ENCODE measurements around a stretch of chr10.

DNA sequence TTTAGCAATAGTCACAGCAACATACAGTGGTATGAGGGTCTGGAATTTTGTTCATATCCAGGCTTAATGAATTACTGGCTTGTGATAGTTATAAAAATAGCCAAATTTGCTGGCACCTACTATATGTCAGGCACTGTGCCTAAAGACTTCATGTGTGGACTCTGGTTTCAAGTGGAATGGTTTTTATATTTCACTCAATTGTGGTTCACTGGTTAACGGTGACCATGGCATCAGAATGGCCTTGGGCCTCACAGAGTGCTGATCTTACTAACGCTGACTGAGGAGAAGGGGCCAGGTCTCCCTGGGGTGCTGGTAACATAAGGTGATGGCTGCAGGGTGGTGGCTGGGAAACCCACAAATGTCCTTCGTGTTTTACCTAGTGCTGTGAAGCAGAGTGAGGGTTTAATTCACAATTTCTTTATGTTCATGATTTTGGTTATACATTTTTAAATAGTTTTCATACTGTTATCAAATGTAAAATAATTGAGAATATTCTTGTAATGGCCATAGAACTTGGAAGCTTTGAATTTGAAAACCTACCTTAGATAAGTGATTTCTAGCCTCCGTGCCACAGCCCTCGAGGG is 55.9 kb downstream of the CELF2 start:
- PRO-cap, 5 experiments, result no peak in any of the 5 experiments
- RAMPAGE, long total RNA, 2 experiments, result no peak in any of the 2 experiments
- RRBS, result no CpG with 5 or more reads among the region's 5 CpGs

GRCh38 chr10:11166777-11167810 is 149.4 kb downstream of the CELF2 start:
- PRO-cap, 5 experiments, result no peak in any of the 5 experiments
- RAMPAGE, long total RNA, 2 experiments, result no peak in any of the 2 experiments
- RRBS, result no CpG with 5 or more reads among the region's 12 CpGs

DNA sequence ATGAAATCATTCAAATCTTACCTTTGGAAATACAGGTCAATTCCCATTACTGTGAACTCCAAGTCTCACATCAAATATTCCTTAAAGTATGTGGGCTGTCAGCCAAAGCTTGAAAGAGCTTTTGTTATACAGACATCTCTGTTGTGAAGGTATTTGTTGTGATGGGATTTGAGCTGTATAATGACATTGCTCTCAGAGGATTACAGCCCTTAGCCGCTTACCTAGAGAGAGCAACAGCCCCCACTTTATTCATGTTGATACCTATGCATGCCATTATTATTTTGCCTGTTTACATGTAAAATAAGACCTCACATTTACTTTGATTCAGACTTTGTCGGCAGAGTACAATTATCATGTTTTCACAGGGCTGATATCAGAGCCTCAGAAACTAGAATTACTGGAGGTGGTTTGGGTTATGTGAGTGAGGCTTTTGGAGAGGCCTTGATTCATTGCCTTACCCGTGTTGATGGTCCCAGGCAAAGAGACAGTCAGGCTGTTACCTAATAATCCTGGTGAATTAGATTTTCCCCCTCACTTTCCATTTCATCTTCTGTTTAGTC is 150.6 kb downstream of the CELF2 start:
- PRO-cap, 5 experiments, result no peak in any of the 5 experiments
- RAMPAGE, long total RNA, 2 experiments, result no peak in any of the 2 experiments
- RRBS, result no CpG with 5 or more reads among the region's 3 CpGs

DNA sequence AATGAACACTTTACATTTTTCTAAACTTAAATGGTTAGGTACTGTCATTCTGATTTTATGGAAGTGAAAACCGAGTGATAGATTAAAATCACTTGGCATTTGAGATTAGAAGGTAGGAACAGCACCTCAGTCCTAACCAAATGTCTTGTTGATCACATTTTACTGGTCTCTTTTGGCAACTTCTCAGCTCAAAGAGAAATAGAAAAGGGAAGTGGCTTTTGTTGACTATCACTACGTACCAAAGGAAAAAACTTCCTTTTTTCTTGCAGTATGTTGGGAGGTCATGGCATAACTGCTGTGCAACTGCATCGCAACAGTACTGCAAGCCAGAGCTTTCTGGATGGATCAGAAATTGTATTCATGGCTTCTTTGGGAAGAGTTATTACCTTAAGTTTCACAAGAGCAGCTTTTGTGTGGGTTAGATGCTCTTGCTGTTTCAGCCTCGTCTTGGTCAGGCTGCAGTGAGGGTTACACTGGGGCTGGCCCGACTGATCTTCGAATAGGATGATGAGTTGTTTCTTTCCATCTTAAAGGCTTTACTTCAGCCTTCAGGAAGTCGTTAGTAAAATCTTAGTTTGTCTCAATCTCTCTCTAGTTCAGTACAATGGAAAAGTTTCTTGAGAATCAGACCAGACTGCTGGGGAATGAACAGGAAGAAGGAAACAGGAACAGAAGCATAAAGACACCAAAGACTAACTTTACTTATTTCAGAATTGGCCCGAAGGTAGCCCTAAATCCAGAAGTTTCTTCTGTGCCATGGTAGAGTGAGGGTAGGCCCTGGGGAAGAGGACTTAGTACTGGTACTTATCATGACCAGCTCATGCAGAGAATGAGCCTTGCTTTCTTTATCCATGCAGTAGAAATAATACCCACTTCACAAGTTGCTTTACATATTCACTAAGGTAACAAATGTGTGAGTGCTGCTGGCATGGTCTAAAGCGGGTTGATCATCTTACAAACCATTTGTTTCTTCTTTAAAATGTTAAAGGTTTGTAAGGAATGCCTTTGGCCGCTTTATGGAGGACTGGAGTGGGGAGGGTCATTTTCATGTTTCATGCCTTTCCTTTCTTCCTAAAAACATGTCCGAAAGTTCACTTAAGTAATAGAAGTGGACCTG is 153.6 kb downstream of the CELF2 start:
- PRO-cap, 5 experiments, result peak in 5 of 5 experiments; most common plus-strand start position 289 of the sequence (in 1); most common minus-strand start position 147 of the sequence (in 4)
- RAMPAGE, long total RNA, 2 experiments, result no peak in any of the 2 experiments
- RRBS, result no CpG with 5 or more reads among the region's 11 CpGs

DNA sequence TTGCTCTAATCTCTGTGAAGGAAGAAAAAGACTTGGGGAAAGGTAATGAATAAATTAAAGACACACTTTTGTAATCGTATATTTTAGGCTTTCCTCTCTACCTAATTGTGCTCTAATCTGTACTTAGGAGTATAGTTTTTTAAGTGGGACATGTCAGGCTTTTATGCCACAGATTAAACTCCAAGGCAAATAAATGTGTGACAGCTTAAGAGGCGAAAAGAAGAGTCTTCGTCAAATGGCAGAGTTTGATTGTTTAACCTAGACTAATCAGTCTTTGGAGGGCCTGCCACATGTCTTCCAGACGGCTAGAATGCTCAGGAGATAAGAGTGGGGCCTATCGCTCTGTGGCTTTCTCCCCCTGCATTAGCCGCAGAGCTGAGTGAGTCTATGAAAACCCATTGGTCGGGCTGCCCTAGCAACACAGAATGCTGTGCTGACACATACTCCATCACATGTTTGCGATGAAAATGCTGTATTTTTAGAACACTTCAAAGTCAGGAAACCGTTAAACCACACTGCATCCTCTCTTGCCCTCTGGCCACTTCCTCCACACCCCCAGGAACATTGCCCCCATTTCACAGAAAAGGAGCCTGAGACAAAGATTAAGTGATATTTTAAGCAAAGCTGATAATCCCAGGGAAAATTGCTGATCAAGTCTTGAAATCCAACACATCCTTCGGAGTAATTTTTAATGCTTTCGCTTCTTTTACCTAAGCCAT is 160.9 kb downstream of the CELF2 start:
- PRO-cap, 5 experiments, result peak in 2 of 5 experiments; most common minus-strand start position 365 of the sequence (in 2)
- RAMPAGE, long total RNA, 2 experiments, result no peak in any of the 2 experiments
- RRBS, result no CpG with 5 or more reads among the region's 11 CpGs

GRCh38 chr10:11190786-11191199 is 173.1 kb downstream of the CELF2 start:
- PRO-cap, 5 experiments, result no peak in any of the 5 experiments
- RAMPAGE, long total RNA, 2 experiments, result no peak in any of the 2 experiments

GRCh38 chr10:11282907-11283499 is 265.3 kb downstream of the CELF2 start:
- PRO-cap, 5 experiments, result no peak in any of the 5 experiments
- RAMPAGE, long total RNA, 2 experiments, result no peak in any of the 2 experiments
- RRBS, result no CpG with 5 or more reads among the region's 5 CpGs

DNA sequence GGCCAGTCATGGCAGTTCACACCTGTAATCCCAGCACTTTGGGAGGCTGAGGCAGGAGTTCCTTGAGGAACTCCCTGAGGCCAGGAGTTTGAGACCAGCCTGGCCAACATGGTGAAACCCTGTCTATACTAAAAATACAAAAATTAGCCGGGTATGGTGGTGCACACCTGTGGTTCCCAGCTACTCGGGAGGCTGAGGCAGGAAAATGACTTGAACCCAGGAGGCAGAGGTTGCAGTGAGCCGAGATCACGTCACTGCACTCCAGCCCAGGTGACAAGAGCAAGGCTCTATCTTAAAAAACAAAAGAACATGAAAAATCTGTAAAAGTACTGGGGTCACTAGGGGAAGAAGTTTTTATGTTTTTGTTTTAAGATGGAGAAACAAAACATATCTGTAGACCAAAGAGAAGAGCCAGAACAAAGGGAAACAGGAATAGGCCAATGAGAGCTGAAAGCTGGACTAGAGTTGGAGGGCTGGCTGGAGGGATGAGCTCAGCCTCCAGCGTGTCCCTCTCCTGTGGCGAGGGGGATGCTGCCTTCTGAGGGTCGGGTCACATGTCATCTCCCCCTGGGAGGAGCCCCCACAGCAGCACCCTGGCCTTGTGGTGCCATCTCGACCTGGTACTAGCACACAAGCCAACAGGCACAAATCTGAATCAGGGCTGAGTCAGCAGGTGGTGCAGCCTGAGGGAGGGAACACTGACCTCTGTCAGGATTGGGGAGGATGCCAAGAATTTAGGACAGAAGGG is 280.2 kb downstream of the CELF2 start:
- PRO-cap, 5 experiments, result no peak in any of the 5 experiments
- RAMPAGE, long total RNA, 2 experiments, result no peak in any of the 2 experiments
- RRBS, result no CpG with 5 or more reads among the region's 8 CpGs

DNA sequence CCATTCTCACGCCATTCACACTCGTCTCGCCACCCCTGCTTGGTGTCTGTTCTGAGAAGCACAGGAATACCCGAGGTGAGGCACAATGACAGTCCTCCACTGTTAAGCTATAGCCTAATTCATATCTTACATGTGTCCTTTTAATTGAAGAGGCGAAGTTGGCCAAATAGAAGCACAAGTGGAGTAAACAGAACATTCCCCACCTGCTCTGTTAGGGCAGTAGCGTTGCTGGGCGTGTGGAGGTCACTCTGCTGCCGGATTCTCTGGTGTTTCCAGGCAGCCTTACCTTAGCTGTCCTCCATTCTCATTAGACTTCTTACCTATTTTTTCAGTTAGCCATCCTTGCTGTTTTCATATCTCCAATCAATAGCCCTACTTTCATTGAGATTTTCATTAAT is 291.8 kb downstream of the USP6NL start:
- PRO-cap, 5 experiments, result no peak in any of the 5 experiments
- RAMPAGE, long total RNA, 2 experiments, result no peak in any of the 2 experiments
- RRBS, result no CpG with 5 or more reads among the region's 8 CpGs

DNA sequence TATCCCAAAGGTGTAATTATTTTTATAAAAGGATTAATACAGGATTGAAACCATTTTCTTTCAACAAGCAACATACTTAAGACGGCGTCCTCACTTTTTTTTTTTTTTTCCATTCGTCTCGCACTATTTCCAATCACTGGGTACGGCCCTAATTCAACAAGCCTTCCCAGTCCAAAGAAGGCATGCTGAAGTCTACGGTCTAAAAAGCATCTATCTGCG is 1.0 kb downstream of the USP6NL start:
- PRO-cap, 5 experiments, result no peak in any of the 5 experiments
- RAMPAGE, long total RNA, 2 experiments, result no peak in any of the 2 experiments
- RRBS, result no CpG with 5 or more reads among the region's 7 CpGs

DNA sequence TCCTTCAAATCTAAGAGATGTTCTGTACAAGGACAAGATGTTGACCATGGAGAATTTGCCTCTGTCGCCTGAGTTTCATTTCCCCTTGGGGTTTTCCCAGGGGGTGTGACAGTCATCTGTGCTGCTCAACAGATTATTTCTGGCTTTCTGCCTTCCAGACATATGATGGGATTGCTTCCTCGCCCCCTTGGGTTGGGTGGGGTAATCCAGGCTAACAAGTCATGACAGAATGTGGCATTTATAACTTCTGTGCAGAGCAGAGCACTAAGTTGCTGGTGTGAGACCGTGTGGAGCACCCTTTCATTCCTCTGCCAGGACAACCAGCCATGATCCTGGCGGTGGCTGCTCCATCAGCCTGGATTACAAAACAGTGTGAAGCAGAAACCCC is 13.6 kb upstream of the USP6NL start:
- PRO-cap, 5 experiments, result peak in 3 of 5 experiments; most common plus-strand start position 267 of the sequence (in 3)
- RAMPAGE, long total RNA, 2 experiments, result no peak in any of the 2 experiments
- RRBS, result no CpG with 5 or more reads among the region's 4 CpGs

- PRO-cap, 5 experiments, result peak in 2 of 5 experiments; most common plus-strand start chr10:11649685 (in 2)
- RAMPAGE, long total RNA, 2 experiments, result no peak in any of the 2 experiments
Observed at GRCh38 chr10:11649561-11649761, 38.0 kb upstream of the USP6NL start.

DNA sequence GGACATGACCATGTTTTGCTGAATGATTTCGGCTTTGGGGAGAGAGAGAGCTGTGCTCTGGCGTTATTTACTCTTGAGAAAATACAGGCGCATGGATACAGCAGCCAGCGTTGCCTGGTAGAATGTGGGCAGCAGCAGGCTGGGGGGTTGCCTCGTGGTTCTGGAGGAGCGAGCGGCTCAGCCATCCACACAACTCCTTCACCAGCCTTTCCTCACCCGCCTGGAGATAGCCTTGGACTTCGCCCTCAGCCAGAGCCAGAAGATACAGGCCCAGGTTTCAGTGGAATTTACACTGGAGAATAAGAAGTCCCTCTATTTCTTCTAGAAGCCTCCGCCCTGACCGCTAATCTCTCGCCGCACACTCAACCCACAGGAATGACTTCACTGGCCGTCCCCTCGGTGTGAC is 52.3 kb upstream of the ECHDC3 start:
- PRO-cap, 5 experiments, result no peak in any of the 5 experiments
- RAMPAGE, long total RNA, 2 experiments, result no peak in any of the 2 experiments
- RRBS, result no CpG with 5 or more reads among the region's 15 CpGs

GRCh38 chr10:11737205-11738141 is 4.7 kb upstream of the ECHDC3 start:
- PRO-cap, 5 experiments, result no peak in any of the 5 experiments
- RAMPAGE, long total RNA, 2 experiments, result no peak in any of the 2 experiments
- RRBS, result no CpG with 5 or more reads among the region's 30 CpGs

DNA sequence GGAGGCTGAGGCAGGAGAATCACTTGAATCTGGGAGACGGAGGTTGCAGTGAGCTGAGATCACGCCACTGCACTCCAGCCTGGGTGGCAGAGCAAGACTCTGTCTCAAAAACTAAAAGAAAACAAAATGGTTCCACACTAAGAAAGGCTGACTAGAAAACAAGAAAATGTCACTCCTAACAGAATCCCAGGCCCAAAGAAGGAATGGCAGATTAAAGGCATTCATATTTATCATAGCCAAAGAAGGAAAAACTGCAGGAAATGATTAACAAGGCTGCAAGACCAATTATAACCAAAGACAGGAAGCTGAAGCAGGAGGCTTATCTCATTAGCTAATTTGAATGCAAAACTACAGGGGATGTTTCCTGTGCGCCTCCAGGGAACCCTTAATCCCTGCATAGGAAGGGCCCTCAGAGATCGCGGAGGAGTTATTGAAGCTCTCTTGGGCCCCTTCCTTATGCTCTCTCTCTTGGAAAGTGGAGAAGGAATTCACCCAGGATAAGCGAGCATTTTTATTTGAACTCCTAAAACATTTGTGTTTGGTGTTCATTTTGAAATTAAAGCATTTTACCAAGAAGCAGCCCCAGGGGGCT is 24.3 kb upstream of the PROSER2 start:
- PRO-cap, 5 experiments, result no peak in any of the 5 experiments
- RAMPAGE, long total RNA, 2 experiments, result no peak in any of the 2 experiments
- RRBS, result no CpG with 5 or more reads among the region's 6 CpGs

- PRO-cap, 5 experiments, result no peak in any of the 5 experiments
- RAMPAGE, long total RNA, 2 experiments, result no peak in any of the 2 experiments
- RRBS, result no CpG with 5 or more reads among the region's 14 CpGs
Observed at GRCh38 chr10:11875219-11875728, 52.1 kb downstream of the PROSER2 start.

- PRO-cap, 5 experiments, result peak in 3 of 5 experiments; most common plus-strand start chr10:12041900 (in 2)
- RAMPAGE, long total RNA, 2 experiments, result no peak in any of the 2 experiments
- RRBS, result no CpG with 5 or more reads among the region's 12 CpGs
Observed at GRCh38 chr10:12041574-12042063, 990 bp downstream of the UPF2 start.

GRCh38 chr10:12191719-12192162 is 4.0 kb downstream of the NUDT5 start:
- PRO-cap, 5 experiments, result peak in 1 of 5 experiments; most common plus-strand start chr10:12191941 (in 1)
- RAMPAGE, long total RNA, 2 experiments, result no peak in any of the 2 experiments
- RRBS, result no CpG with 5 or more reads among the region's 3 CpGs

GRCh38 chr10:12194916-12195113 is 876 bp downstream of the NUDT5 start:
- PRO-cap, 5 experiments, result peak in 4 of 5 experiments; most common minus-strand start chr10:12195052 (in 4)
- RAMPAGE, long total RNA, 2 experiments, result no peak in any of the 2 experiments
- RRBS, result no CpG with 5 or more reads among the region's 13 CpGs

- PRO-cap, 5 experiments, result peak in 1 of 5 experiments; most common minus-strand start chr10:12348290 (in 1)
- RAMPAGE, long total RNA, 2 experiments, result no peak in any of the 2 experiments
- RRBS, result no CpG with 5 or more reads among the region's 3 CpGs
Observed at GRCh38 chr10:12348100-12348369, 1.3 kb upstream of the CAMK1D start.

All from liver (tissue), 9 donors.